GM23248 (cell line): ENCODE data around the genes ANKRD62 and PTPN2.

DNA sequence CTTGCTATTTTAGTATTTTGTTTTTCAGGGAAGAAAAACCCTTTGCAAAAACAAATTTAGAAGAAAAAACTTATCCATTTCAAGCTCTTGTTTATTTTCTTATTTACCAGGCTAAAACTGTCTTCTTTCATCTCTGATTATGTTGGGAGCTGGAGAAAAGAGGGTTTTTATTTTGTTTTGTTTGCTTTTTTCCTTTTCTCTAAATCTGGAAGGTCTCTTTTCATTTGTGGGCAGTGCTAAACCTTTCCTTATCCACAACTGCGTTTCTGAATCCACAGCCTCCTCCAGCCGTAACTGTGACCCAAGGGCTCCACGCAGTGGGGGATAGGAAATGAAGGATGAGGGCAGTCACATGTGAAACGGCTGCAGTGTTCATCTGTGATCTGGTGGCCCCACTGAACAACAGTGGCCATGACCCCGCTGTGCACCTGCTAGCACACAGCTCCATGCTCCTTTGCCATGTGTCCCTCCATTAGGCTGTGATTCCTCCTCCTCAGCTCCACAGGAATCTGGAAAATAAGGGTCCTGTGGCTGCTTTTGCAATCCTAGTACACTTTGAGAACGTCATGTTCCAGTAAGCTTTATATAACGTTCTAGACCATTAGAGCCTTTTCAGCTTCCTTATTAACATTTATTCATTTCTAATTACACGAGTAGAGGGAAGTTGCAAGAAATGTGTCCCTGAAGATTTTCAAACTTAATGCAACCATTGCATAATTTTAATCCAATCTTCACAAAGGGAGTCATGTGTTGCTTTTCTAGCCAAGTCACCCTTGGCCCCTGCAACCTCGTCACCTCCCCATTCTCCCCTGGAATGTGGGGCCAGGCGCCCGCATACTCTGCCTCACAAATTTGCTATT lies 7.2 kb upstream of the NAPG start:
- RAMPAGE, long total RNA: no peak

DNA sequence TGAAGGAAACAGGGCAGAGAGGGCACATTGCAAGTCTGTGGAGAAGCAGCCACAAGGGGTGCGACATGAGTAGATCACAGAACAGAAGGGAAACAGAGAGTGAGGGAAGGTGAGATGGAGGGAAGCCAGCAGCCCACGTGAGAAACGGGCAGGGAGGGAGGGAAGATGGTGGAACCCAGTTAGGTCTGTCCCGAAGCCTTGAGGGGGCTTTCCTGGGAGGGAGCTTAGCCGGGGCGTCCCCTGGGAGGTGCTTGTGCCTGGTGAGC lies 34.3 kb downstream of the NAPG start:
- RAMPAGE, long total RNA: no peak

DNA sequence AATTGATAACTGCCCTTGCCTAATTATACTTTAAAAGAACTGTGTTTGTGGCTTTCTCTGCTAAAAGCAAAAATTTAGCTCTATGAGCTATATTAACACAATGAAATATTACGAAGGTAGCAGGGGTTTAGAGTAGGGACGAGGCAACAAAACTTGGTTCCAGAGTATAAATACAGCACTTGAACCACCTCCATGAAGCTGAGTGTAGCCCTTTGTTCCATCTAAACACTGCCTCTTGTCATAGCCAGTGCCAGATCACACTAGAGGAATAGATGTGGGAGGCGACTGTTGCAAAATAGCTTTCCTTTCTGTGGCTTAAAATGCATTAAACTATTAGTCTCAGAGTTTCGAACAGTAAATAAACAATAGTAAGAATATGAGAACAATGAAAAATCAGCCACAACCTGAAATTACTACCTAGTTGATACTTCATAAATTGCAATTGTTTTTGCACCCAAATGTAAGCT lies 29.8 kb downstream of the PIEZO2 start:
- RAMPAGE, long total RNA: no peak

DNA sequence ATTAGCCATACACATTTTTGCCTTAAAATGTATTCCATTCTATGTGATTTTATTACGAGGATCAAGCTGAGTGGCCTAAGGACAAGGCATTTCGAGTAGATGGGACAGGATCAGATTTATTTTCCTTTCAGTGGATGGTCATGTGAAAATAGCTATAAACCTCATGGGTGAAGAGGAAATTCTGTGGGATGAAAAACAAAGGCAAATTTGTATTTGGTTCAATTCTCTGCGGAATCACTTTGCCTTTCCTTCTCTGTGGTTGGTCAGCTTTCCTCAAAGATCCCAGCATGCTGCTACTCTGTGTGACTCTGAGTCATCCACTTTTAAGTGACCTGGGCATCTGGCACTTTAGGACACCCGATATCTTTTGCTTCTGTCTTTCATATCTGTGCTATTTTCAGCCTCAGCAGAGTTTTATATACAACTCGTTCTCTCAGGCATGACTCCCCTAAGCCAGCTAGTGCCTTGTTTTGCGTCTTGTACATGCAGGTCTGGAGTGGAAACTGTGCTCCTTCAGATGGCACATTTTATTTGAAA lies 217.0 kb upstream of the PIEZO2 start:
- RAMPAGE, long total RNA: no peak

DNA sequence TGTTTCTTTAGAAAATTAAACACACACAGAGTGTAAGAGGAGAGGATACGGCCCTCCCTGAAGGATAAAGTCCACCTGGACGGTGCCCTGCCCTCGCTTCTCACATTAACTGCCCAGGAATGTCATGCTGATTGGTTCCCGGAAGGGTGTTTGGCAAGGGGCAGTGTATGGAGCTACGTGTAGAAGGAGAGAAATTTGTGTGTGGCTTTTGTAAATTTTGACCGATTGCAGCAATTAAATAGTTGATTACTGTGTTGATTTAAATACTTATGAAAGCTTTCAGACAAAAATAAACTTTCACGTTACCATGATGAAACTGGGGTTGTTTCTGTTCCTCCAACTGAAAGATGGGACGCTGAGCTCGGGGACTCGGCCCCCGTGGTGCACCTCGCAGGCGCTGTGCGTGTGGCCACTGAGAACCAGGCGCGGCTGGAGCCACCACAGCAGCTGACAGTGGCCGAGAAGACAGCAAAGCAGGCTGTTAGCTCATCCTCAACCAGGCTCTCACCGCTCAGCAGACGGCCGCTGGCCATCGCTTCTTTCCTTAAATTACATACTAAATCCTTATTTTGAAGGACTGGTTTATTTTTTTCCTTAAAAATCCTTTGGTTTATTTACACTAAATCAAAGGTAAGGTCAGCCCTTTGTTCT lies 22.6 kb downstream of the MPPE1 start:
- RAMPAGE, long total RNA: no peak

DNA sequence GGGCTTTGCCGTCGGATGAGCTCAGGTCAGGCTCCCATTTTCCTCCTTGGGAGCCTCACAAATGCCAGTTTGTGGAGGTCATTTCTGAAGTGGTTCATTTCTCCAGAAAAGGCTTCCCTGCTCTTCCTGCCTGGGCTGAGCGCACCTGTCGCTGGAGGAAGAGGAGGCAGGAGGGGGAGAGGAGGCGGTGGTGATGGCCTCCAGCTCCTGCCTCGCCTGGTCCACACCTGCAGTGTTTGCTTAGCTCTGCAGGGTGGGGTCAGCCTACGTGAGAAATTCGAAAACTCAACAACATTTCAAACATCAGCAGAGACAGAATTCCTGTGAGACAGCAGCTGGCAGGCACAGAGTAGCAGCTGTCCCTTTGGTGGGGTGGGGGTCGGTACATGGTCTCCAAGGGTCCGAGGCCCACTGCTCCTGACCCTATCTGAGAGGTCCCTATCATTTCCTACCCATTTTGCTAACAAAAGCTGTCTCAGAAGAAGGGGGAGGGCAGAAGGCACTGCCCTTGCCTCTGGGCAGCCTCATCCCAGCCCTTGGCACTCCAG lies 7.9 kb downstream of the IMPA2 start:
- RAMPAGE, long total RNA: no peak

GRCh38 chr18:12038607-12039579 lies 54.8 kb upstream of the ANKRD62 start:
- RAMPAGE, long total RNA: no peak

DNA sequence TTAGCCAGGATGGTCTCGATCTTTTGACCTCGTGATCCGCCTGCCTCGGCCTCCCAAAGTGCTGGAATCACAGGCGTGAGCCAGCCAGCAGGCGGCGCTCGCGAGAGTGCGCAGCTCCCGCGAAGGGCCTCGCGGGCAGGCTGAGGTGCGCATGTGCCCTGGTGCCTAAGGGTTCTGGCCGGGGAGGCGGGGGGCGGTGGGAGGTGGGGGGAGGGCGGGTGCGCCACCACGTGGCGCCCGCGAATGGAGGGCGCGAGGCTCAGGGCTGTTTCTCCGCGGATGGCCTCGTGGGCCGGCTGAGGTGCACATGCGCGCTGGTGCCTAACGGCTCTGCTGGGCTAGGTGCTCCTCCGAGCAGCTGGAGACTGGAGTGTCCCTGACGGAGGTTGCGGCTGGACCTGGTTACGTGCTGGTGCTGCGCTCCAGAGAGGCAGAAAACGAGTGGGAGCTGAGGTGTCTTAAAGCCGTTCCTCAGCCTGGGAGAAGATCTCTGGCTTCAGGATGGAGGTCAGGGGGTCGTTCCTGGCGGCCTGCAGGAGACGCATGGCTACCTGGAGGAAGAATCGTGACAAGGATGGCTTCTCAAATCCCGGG lies at the start of gene ANKRD62:
Gene ANKRD62, plus strand, starts transcription at position 327 of the 594 bp plus-strand sequence.
- RAMPAGE, long total RNA: no peak

- RAMPAGE, long total RNA: no peak
These were observed 17.0 kb downstream of the TUBB6 start for GRCh38 chr18:12324992-12325515.

DNA sequence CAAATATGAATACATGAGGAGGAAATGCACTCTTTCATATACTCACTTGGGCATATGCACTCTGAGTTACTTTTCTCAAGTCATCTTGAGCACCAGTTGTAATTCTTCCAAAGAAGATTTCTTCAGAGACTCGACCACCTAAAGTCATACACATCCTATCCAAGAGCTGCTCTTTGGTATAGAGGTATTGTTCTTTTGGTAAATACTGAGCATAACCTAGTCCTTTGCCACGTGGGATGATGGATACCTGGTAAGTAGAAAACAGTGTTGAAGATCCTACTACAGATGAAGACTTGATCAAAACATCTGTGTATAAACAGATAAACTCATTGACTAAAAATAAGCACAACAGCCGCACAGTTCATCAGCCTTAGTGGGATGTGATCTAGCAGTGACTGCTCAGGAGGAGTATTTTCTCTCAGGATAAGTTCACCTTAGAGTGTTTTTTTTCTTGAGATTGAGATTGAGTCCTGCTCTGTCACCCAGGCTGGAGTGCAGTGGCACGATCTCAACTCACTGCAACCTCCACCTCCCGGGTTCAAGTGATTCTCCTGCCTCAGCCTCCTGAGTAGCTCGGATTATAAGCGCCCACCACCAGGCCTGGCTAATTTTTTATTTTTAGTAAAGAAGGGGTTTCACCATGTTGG lies 32.2 kb downstream of the TUBB6 start:
- RAMPAGE, long total RNA: no peak

GRCh38 chr18:12463125-12463649 lies 55.5 kb downstream of the PRELID3A start:
- RAMPAGE, long total RNA: no peak

DNA sequence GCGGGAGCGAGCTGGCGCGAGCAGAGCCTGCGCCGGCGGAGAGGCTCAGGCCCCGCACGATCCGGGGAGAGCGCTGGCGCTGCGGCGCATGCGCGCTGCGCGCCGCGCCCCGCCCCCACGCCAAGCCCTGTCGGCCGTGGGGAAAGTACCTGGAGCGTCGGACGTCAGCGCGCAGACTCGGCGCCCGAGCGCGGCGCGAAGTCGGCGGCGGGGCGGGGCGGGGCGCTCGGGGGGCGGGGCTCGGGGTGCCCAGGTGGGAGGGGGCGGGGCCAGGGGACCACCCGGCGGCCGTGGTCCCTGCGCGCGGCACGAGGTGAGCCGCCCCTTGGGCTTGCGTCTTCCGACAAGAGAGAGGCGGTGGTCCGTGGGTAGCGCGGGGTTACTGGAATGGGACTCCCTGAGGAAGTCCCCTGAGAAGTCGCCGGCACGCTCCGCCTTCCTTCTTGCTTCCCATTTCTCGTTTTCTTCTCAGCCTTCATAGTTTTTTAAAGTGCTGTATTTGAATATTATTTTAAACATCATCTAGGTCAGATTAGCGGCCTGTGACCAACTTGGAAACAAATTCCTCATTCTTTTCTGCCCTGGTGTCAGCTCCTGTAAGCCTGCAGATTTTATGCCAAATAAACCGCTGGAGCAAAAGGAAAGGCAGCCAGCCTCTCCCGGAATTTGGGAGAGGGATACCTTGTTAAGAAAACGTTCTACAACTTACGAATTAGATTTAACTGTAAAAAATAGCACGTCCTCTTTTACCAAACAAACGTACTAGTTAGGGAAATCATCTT lies at the start of gene PTPN2:
Gene PTPN2, minus strand, starts transcription at position 92 of the 782 bp plus-strand sequence.
- RAMPAGE, long total RNA: start-site peak on the minus strand centred at position 56 of the sequence, 34 bp wide, 116 and 242 reads in 2 replicates

GRCh38 chr18:12910798-12911668 lies 27.0 kb upstream of the PTPN2 start:
- RAMPAGE, long total RNA: no peak

DNA sequence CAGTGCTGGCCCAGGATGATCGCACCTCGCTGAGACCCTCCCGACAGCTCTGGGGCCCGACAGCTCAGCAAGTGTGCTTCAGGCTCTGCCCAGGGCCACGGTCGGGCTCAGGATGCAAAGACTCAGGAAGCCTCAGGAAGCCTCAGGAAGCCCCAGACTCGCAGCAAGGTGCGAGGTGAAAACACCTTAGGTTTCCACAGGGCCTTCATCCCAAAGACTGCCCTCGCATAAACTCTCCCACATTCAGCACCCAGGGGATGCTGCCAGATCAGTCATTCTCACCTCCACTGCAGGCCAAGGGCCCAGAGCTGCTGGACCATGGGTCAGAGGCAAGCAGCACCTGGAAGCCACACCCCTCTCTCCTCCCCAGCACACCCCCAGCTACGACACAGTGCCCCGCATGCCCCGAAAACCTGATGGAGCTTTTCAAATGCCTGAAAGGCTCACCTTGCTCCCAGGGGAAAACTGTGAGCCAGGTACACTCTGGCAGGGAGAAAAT lies 32.0 kb upstream of the LDLRAD4 start:
- RAMPAGE, long total RNA: no peak

DNA sequence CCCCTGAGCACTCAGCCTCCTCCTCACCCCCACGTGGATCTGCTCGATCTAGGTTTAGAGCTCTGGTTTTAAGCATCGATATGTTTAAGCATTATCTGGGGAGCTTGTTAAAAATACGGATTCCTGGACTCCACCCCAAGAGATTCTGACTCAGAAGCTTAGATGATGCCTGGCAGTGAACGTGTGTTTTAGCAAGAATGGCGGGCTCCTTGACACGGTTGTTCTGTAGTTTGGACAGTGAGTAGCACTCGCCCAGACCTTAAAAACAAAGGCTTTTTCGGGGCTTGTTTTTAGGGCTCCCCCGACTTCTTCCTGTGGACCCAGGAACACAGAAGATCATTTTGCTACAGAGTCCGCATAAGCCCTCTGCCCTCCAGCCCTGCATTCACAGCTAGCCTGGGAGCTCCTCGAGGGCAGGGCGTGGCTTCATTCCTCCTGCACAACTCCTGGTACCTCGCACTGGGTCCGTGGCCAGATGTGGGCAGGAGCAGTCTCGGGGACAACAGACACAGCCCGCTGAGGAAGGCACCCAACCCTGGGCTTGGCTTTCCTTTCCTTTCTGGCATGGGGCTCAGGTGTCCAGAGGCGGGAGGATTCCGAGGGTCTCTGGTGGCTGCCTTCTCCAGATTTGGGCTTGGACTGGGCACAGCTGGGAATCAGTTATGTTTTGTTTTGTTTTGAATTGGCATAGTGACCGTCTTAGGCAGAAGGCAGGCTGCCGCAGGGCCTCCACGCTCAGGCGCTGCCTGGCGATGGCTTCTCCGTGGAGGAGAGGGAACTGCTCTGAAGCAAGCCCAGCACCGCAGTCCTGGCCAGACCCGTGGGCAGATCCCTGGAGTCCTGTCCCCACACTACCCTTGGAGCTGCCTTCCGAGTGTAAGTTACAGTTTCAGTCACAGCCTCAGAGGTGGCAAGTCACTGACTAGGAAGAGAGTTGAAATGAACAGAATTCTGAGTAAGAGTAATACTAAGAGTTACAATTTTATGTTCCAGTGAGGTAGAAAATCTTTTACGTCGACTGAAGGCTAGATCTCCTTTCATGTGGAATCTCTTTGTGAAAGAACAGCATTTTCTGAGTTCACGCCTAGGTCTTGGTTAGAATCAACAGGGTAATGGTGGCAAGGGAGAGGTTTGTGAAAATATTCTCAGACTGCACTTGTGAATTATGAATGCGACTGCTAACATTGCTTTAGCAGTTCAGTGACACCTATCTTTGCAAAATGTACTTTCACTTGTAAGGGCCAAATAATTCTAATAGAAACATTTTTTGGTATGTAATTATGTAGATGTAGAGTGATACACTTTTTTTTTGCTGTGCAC lies 47.8 kb downstream of the LDLRAD4 start:
- RAMPAGE, long total RNA: no peak

GRCh38 chr18:13313033-13313851 lies 94.7 kb downstream of the LDLRAD4 start:
- RAMPAGE, long total RNA: no peak

GRCh38 chr18:13417850-13418922 lies 199.6 kb downstream of the LDLRAD4 start:
- RAMPAGE, long total RNA: no peak

GRCh38 chr18:13436607-13436991 lies 218.0 kb downstream of the LDLRAD4 start:
- RAMPAGE, long total RNA: no peak

- RAMPAGE, long total RNA: no peak
These were observed 149.2 kb downstream of the FAM210A start for GRCh38 chr18:13576697-13578032.

DNA sequence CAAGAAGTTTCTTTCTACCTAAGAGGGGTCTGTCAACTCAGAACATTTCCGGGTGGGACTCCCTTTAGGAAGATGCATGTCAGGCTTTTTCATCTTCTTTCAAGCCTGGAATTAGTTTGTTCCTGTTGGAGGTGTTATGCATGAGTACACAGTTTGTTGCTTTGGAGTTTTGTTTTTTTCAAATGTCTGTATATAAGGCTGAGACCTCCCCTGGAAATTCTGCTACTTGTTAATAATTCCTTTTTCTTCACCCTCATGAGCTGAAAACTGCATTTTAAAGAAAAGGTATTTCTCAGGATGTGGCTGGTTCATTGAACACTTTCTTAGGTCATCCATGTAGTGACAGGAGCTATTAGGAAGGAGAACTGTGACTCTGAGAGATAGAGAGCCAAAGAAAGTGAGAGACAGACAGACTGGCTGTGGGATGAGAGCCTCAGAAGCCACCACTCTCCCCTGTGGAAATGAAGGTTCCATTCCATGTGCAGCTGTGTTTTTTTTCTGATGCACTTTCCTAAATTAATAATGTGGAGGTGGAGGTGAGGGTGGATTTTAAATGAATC lies 113.4 kb downstream of the FAM210A start:
- RAMPAGE, long total RNA: no peak